Tongue (tissue), 2 donors: ENCODE results near the genes CD248, RBM4B and RHOD.

DNA sequence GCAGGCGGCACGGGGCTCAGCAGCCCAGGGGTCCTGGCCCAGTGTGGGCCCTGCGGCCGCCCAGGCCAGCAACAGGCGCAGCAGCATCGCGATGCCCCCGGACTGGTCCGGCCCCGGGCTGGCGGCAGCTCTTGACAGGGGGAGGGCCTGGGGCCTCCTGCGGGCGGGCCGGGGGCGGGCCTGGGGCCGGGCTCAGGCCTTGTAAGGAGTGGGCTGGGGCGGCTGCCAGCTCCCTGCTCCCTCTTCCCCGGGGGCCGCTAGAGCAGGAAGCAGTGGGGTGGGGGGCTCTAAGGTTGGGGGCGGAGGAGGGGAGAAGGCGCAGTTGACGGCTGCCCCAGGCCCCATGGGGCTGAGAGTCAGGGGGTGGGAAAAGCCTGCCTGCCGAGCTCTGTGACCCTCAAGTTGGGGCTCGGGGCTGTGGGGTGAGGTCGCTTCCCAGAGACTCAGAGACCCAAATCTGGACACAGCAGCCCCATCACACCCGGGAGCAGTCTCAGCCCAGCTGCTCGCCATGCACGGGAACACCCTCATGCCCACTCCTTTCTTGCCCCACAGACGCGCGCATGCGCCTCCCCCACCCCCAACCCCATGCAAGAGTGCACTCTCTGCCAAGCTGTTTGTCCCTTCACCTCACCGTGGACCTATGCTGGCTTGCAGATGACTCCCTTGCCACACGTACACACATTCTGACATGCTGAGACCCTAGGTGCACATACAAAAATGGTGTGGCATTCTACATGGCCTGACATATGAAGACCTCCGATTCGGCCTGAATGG lies at the start of gene CD248:
Gene CD248, minus strand, starts transcription at position 104 of the 777 bp plus-strand sequence.
- RAMPAGE, long total RNA: no peak

DNA sequence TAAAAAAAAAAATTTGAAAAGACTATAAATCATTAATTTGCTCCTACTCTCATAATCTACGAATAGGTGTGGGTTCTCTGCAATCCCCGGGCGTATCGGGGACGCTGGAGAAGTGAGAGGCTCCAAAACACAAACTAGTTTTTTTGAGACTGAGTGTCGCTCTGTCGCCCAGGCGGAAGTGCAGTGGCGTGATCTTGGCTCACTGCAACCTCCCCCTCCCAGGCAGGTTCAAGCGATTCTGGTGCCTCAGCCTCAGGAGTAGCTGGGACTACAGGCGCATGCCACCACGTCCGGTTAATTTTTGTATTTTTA lies 707 bp upstream of the SLC29A2 start:
- RAMPAGE, long total RNA: no peak

- RAMPAGE, long total RNA: no peak
Measured at GRCh38 chr11:66591157-66591583, 1.7 kb downstream of the CCDC87 start.

DNA sequence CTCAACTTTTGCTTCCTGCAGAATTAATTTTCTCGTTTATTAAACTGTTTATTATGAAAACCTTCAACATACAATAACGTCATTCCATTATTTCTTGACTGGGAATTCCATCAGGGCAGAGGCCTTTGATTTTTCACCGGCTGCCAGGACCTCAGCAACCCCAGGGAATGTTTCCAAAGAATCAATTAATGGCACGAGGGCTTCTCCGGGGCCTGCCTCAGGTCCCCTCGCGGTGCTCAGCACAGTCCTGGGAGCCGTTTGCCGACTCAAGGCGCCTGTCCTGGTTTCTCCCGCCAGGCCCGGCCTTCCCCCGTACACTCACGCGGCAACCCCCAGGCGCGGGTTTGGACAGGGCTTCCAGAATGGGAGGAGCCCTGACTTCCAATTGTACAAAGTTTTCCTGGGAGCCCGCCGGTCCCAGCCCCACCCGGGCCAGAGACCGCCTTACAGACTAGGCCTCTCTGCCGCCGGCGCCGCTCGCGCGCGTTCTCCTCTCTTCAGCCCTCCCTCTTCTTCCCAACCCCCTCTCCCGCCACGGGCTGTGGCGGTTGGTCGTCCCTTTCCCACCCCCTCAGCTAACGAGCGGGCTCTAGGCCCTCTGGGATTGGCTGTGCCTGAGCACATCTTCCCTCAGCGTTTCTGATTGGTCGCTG lies 397 bp upstream of the RBM14 start:
- RAMPAGE, long total RNA: no peak

GRCh38 chr11:66623784-66624672 lies 7.6 kb downstream of the RBM14 start:
- RAMPAGE, long total RNA: no peak

GRCh38 chr11:66624673-66625513 lies 8.5 kb downstream of the RBM14 start:
- RAMPAGE, long total RNA: no peak

DNA sequence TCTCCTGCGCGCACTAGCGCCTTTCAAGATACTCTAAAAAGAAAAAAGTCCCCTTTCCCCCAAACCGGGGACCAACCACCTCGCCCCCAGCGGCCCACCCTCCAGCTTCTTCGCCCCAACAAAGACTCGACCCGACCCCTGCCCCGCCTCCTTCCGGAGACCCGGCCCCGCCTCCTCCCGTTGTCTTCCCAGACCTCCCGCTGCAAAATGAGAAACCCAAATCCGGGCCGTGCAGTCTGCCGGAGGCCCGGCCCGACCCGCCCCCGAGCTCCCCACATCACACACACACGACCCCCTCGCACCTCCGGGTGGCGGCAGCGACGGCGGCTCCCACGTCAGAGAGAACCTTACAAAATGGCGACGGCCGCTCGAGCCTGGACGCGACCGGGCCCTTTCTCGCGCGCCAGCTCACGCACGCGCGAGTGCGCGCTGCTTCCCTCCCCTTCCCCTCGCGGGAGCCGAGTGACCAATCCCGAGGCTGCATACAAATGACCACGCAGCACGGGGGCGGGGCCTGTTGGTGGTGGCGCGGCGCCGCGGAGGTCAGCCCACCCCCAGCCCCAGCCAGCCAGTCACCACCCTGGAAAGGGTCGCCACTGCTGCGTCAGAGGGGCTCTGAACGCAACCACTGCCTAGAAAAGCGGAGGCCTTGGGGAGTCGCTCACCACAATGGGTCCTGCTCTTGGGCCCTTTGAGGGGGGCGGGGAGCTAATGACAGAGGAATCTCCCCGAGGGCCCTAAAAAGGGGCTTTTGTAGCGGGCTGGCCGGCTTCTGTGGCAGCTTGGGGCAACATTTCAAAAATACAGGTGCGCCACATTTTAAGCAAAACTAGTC lies at the start of gene RBM4B:
Gene RBM4B, minus strand, starts transcription at position 426 of the 835 bp plus-strand sequence.
- RAMPAGE, long total RNA: no peak

DNA sequence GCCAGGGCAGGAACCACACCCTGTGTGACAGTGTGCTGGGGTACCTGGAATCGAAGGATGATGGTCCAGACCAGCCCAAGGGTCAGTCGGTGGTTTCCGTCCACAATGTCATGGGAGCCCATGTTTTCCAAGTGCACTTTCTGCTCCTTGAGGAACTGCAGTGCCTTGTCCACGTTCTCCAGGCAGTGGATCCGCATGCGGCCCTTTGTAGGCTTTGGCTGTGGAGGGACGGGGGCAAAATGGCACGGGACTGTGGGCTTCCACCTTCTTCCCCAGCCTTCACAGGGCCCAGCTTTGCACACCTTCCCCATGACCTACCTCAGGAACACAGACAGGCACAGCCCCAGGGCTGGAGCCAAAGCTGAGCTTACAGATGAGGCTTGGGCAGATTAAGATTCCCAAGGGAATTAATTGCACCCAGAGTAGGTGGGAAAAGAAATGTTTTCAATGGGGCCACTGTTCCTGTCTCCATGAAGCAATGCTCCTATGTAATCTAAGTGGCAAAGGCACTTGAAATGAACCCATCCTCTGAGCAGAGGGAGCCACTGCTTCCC lies 13.8 kb downstream of the SPTBN2 start:
- RAMPAGE, long total RNA: no peak

- RAMPAGE, long total RNA: no peak
Measured at GRCh38 chr11:66717654-66718209, 11.3 kb downstream of the SPTBN2 start.

DNA sequence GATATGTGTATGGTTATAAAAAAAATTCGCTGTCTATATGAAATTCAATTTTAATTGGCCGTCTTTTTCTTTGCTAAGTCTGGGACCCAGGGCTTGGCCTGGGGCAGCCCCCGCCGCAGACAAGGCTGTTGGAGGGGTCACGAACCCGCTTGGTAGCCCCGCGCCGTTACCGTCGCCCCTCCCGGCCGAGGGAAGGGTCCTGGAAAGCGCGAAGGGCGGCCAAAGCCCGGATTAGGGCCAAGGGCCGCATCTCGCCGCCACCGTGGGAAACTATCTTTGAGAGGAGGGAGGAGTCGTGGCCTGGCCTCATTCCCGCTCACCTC lies 386 bp upstream of the C11orf80 start:
- RAMPAGE, long total RNA: no peak

DNA sequence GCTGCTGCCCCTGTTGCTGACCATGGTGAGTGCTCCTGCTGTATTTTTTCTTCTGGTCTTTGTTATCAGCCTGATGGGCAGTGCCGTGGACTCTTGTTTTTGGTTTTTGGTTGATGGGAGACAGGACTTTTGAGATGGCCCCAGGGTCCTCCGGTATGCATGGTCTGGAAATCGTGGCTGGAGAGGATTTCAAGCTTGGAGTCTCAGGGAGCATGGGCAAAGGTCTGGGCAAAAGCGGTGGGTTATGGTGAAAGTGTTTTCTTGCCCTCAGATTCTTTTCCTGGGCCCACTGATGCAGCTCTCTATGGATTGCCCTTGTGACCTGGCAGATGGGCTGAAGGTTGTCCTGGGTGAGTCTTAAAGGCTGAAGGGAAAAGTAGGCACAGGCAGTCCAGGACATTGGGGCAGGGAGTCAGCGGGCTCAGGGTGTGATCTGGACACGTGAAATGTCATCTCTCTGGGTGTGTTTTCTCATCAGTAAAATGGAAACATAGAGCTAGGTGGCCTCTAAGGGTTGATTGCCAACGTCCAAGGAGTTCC lies 844 bp downstream of the RCE1 start:
- RAMPAGE, long total RNA: no peak

DNA sequence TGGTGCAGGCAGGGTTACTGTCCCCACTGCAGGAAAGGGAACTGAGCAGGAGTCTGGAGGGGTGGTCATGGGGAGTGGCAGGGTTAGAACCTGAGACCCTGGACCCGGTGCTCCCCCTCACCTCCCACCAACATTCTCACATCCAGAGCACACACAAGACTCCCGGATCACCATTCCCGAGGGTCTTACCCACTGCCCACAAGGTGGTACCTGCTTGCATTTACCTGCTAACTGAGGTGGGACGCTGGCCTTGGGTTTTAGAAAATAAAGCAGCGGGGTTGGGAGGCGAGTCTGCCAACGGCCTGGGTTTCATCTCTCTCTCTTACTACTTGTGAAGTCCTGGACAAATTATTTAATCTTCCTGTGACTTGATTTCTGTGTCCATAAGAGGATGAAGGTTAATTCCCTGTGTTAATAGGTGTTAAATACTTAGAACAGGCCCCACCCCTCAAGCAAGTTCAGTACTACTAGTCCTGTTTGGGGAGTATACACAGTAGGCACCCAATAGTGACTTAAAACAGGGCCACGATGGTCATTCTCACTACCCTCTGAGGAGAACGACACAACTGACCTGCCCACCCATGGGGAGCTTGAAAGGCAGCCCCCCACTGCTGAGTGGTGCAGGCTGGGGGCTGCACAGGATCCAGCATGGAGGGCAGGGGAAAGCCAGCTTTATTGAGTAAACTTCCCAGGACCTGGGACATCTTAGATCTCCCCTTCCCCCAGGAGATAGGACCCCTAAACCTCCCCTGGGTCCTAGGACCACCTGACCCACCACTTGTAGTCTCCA lies 4.8 kb downstream of the RCE1 start:
- RAMPAGE, long total RNA: no peak

- RAMPAGE, long total RNA: no peak
Measured at GRCh38 chr11:66868275-66869077, 11.6 kb downstream of the LRFN4 start.

DNA sequence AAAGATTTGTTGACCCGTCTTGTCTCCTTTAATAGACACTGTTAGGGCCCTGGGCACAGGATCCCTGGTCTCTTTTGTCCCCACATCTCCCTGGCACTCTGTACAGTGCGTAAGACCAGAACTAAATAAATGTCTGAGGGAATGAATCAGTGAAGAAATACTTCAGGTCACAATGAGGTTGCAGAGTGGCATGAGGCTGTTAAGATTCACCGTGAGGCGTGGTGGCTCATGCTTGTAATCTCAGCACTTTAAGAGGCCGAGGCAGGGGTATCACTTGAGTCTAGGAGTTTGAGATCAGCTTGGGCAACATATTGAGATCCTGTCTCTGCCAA lies 26.7 kb downstream of the LRFN4 start:
- RAMPAGE, long total RNA: no peak

GRCh38 chr11:67022550-67022917 lies 400 bp upstream of the SYT12 start:
- RAMPAGE, long total RNA: no peak

- RAMPAGE, long total RNA: no peak
Measured at GRCh38 chr11:67056660-67056950, at the start of gene RHOD. Gene RHOD, plus strand, starts transcription at chr11:67056847.

GRCh38 chr11:67159450-67159975 lies 40.5 kb downstream of the KDM2A start:
- RAMPAGE, long total RNA: no peak

DNA sequence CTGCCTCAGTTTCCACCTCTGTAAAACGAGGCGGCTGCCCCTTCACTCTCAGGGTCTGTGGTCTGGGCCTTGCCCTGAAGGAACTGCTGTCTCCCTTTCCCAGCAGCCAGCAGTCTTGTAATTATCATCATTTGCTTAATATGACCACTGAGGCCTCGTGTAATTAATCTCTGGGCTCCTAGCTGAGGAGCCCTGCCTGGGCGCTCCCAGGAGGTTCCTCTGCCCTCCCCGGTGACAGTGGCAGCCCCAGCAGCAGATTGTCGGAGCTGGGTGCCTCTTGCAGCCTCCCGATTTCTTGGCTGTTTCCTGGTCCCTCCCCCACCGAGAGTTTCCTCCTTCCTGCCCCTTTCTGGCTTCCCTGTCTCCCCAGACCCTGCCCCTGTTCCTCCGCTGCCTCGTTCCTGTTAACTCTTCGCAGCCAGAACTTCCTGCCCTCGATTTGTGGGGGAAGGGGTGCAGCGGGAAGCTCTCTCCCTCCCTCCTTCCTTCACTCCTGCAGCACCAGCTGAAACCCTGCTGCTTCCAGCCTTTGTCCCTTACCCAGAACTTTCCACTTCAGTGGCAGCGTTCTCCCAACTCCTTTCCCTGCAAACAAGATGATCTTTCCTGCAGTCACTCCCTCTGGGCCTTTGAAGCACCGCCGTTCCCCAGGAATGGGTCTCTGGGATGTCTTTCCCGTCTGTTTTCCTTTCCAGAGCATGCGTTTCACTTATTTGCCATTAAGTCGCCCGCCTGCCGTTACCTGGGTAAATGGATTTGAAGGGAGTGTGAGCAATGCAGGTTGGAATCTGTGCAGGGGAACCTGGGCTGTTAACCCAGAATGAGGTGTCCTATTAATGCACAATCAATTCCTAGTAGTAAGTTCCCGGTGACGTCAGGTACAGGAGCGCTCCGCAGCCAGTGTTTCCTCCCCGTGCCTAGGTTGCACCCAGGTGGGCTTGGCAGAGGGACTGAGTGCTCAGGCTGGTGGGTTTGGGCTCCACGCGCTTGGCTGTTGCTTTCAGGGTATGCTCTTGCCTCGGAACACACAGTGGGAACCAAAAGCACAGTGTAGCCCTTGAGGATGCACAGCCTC lies 4.1 kb downstream of the GRK2 start:
- RAMPAGE, long total RNA: no peak

DNA sequence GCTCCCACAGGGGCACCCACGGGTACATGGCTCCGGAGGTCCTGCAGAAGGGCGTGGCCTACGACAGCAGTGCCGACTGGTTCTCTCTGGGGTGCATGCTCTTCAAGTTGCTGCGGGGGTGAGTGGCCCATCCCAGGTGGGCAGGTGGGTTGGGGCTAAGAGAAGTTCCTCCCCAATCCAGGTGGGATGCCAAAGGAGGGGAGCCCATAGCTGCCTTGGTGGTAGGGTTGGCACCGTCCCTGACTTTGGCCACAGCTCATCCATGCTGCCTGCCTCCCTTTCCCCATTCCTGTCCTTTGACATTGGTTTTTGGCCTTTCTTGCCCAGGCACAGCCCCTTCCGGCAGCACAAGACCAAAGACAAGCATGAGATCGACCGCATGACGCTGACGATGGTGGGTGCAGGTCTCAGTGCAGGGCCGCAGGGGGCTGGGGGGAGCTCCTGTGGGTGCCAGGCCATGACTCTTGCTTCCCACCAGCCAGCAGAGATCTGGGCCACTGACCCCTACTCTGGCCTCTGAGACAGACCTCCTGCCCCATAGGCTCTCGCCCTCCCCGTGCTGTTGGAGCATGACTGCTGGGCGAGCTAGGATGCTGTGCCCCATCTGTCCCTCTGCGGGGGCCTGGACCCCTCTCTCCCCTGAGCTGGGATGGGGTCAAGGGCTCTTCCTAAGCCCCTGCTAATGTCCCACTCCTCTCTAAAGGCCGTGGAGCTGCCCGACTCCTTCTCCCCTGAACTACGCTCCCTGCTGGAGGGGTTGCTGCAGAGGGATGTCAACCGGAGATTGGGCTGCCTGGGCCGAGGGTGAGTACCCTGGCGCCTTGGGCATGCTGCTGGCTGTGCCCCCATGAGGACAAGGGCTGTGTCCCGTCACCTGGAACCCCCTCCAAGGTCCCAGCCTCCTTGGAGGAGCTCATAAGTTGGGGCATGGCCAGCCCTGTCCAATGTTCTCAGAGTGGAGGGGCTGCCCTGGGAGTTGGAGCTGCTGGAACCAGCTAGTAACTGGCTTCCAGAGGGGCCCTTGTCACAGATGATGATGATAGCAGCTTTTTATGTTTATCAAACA lies 6.3 kb upstream of the ANKRD13D start:
- RAMPAGE, long total RNA: no peak

GRCh38 chr11:67353639-67354203 lies 375 bp upstream of the POLD4 start:
- RAMPAGE, long total RNA: no peak